GM19239 (cell line): Measurements from ENCODE around the gene TRIO.

GRCh38 chr5:10457814-10458282 is 16.2 kb downstream of the ROPN1L start:
- RRBS, result no CpG with 5 or more reads among the region's 9 CpGs

- RRBS, result 89% methylated on average over 2 of the region's 9 CpGs
Measured at GRCh38 chr5:10460480-10460876, 18.8 kb downstream of the ROPN1L start.

GRCh38 chr5:10467267-10467650 is 25.6 kb downstream of the ROPN1L start:
- RRBS, result no CpG with 5 or more reads among the region's 8 CpGs

GRCh38 chr5:10564605-10565295 is 880 bp downstream of the ANKRD33B start:
- RRBS, result 3% methylated on average over 7 of the region's 68 CpGs

DNA sequence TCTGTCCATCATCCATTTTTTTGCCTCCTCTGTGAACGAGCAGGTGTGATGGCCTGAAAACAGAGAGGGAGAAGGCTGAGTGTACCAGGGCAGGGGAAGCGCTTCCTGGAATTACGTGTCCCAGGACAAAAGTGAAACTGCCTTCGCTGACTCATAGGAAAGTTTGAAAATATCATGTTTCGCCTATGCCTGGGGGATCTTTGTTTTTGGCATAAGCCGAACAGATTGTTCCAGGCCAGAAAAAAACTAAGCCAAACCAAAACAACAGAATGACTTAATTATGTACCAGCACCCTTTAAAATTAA is 31.9 kb downstream of the ANKRD33B start:
- RRBS, result no CpG with 5 or more reads among the region's 6 CpGs

DNA sequence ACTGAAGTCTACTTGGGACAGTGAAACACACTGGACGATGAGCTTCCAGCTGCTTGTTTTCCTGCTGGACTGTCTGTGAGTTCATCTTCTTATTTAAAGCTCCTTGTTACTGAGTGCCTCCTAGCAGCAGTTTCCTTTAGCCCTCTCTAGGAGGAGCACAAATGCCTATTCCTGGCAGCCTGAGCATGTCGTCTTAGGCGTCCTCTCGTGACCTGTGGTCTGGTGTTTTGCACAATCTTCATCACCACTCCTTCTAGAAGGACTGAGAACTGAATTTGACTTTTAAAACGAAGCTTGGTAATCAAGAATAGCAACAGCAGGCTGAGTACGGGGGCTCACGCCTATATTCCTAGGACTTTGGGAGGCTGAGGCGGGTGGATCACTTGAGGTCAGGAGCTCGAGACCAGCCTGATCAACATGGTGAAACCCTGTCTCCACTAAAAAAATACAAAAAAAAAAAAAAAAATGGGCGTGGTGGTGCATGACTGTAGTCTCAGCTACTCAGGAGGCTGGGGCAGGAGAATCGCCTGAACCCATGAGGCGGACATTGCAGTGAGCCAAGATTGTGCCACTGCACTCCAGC is 44.0 kb downstream of the ANKRD33B start:
- RRBS, result no CpG with 5 or more reads among the region's 12 CpGs

DNA sequence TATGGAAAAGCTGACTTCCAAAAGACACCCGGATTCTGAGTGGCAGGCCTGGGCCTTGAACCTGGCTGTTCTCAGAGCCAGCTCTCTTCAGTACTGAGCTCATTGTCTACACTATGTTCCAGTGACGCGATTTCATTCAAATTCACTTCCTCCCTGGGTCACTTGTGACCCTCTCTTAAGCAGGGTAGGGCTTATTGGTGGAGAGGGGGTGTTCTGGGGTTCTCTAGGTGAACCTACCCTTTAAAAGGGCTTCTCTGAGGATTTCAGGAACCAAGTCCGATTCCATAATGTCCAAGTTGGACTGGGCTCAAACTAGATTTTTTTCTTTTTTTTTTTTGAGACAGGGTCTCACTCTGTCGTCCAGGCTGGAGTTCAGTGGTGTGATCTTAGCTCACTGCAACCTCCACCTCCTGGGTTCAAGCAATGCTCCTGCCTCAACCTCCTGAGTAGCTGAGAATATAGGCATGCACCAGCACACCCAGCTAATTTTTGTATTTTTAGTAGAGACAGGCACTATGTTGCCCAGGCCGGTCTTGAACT is 70.3 kb downstream of the ANKRD33B start:
- RRBS, result no CpG with 5 or more reads among the region's 6 CpGs

GRCh38 chr5:10747708-10748858 is 13.0 kb downstream of the DAP start:
- RRBS, result no CpG with 5 or more reads among the region's 11 CpGs

DNA sequence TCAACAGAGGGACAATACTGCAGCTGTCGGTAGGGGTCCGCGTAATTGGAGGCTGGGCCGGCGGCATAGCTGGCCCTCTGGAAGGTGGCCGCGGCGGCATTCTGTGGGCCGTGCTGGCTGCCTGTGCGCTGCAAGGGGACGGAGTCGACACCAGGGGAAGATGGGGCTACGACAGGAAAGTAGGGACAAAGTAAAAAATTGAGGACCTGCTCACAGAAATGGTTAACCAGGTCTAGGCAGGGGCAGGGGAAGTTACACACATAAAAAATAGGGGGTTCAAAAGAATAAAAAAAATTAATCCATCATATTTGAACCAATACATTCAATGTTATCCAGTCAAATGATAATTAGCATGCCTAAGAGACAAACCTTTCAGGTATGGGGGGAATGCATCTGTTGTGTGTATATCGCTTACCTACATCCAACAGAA is 557.8 kb downstream of the CTNND2 start:
- RRBS, result no CpG with 5 or more reads among the region's 14 CpGs

GRCh38 chr5:14142870-14143663 is at the start of gene TRIO:
TSS of gene TRIO (plus strand) at chr5:14143342.
- RRBS, result 2% methylated on average over 52 of the region's 103 CpGs

- RRBS, result no CpG with 5 or more reads among the region's 9 CpGs
Measured at GRCh38 chr5:14154024-14154457, 10.9 kb downstream of the TRIO start.

DNA sequence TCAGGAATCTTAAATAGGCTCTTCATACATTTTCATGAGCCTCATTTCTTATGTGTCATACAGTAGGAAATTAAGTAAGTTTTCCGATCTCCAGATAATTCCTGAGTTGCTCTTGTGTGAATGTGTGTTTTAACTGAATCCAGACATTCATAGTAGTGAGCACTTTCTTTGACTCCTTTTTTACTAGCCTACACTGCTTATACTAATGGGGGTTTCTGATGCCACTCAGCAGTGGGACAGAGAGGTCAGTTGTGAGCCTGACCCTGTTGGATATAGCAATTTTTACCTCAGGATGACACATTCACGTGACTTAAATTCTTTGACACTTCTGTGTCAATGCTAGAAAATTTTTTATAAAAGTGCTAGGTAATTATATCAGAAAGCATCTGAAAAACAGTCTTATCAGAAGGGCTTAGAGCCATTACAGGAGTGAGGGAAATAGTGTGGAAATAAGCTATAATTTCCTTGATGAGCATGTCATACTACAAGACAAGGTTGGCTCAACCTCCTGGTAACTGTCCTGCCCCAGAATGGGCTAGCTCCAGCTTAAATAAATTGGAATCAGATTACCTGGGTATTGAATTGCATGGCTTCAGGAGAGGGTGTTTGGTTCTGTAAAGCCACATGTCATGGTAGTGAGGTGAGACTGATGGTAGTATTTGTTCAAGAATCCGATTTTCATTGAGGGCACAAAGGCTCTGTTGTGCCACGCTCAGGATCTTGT is 20.9 kb downstream of the TRIO start:
- RRBS, result no CpG with 5 or more reads among the region's 4 CpGs

DNA sequence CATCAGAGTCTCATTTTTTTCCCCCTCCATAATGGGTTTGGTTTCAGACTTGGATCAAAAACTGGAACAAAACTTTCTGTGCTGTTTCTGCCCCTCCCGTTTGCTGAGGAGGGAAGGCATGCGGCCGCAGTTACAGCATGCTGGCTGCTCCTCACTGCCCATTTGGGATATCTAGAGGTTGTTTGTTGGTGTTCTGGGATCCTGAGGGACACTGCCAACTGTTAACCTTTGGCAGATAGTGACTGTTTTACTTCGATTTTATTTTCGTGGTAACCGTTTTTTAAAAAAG is 40.4 kb downstream of the TRIO start:
- RRBS, result no CpG with 5 or more reads among the region's 6 CpGs

GRCh38 chr5:14201449-14201872 is 58.3 kb downstream of the TRIO start:
- RRBS, result no CpG with 5 or more reads among the region's 2 CpGs

DNA sequence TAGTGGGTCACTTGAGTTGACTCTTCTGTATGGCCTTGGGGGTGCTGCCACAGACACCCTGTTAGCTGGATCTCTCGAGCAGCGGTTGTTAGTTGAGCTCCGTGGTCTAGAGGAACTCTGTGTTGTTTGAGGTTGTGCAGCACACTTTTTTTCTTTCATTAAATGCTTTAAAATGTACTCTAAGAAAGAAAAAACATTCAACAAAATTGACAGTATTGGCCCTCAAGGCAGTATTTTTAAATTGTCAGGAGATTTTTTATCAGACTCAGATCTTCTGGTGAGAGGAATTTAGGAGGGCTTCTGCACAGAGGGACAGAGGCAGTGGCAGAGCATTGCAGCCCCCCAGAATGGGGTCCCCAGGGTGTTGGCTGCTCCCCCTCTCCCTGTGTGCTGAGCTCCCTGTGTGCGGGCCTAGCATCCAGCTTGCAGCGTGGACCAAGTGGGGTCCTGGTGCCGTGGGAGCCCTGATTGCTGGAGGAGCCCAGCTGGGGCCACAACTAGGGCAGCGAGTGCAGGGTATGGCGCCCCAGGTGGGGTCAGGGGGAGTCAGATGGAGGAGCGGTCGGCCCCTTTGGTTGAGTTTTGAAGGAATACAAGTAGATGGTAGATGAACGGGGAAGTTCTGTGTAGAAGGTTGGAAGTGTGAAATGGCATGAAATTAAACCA is 66.6 kb downstream of the TRIO start:
- RRBS, result no CpG with 5 or more reads among the region's 11 CpGs

DNA sequence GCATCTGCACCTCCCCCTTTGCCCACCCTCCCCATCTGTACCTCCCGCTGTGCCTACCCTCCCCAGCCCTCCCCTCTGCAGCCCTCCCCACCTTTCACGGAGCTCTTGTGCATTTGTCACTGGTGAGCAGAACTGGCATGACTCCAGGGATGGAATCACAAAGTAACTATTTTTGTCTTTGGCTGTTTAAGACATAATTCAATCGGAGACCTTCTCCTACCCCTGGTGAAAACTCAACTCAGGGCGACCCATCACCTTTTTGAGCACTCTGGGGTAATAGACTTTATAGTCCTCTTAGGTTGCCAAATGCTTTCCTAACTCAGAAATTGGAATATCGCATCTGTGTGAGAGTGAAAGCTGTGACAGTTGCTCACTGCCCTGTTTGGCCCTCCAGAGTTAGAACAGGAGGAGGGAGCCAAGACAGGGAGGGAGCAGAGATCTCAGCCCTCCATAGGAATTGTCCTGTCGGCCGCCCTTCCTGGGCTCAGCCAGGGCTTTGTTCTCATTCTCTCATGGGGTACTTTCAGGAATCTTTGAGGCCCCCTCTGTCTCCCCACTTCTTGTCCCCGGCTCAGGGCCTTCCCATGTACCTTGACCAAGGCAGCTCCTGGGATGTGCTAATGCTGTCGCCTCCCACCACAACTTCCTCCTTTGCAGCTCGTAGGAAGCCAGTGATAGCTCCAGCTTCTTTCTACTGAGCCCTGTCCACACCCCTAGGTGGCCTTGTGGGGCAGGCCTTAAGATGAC is 36.3 kb downstream of the OTULIN start:
- RRBS, result no CpG with 5 or more reads among the region's 10 CpGs

- RRBS, result no CpG with 5 or more reads among the region's 10 CpGs
Measured at GRCh38 chr5:14716538-14717356, 52.2 kb downstream of the OTULIN start.

DNA sequence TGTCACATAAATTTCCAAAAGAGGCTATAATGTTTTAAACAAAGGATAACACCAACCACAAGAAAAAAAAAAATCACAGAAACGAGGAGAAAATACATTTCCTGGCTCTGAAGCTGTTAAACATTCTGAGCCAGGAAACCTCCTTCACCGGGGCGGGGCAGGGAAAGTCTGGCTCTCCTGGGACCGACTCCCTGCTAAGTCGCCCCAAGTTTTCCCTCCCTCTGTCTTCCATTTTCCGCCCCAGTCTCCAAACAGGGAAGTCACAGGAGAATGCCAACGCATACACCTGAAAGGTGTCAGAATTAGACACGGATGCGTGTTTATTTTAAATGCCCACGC is 502 bp upstream of the FBXL7 start:
- RRBS, result no CpG with 5 or more reads among the region's 10 CpGs

GRCh38 chr5:15510096-15510506 is 10.1 kb downstream of the FBXL7 start:
- RRBS, result no CpG with 5 or more reads among the region's 1 CpG

GRCh38 chr5:15912399-15912765 is 267.2 kb downstream of the MARCHF11 start:
- RRBS, result no CpG with 5 or more reads among the region's 9 CpGs